AG09319 (cell line): ENCODE measurements around the genes CHDH, ACTR8 and TASOR.

- RRBS = no CpG with 5 or more reads among the region's 3 CpGs
Observed at GRCh38 chr3:53282860-53283104, 27.0 kb upstream of the TKT start.

GRCh38 chr3:53370487-53371190 lies 23.3 kb upstream of the DCP1A start:
- RRBS = no CpG with 5 or more reads among the region's 30 CpGs

GRCh38 chr3:53496129-53496299 lies 1.6 kb downstream of the CACNA1D start:
- RRBS = no CpG with 5 or more reads among the region's 5 CpGs

DNA sequence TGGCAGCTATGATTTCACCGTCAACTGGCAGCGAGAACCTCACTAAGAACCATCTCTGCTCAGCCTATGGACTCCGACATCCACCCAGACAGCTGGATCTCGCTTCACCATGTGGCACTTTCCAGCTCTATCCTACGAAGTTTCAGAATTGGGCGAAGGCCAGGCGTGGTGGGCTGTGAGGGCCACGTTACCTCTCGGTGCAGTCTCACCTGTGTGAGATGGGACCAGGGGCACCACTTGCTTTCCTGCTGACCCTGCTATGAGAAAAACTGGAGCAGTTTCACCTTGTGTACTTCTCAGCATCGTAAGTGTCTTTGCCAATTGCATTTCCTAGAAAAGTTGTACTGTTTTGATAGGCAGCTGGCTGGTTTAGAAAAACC lies 32.3 kb downstream of the CHDH start:
- RRBS = no CpG with 5 or more reads among the region's 10 CpGs

GRCh38 chr3:53818742-53819361 lies 27.4 kb downstream of the CHDH start:
- RRBS = no CpG with 5 or more reads among the region's 10 CpGs

DNA sequence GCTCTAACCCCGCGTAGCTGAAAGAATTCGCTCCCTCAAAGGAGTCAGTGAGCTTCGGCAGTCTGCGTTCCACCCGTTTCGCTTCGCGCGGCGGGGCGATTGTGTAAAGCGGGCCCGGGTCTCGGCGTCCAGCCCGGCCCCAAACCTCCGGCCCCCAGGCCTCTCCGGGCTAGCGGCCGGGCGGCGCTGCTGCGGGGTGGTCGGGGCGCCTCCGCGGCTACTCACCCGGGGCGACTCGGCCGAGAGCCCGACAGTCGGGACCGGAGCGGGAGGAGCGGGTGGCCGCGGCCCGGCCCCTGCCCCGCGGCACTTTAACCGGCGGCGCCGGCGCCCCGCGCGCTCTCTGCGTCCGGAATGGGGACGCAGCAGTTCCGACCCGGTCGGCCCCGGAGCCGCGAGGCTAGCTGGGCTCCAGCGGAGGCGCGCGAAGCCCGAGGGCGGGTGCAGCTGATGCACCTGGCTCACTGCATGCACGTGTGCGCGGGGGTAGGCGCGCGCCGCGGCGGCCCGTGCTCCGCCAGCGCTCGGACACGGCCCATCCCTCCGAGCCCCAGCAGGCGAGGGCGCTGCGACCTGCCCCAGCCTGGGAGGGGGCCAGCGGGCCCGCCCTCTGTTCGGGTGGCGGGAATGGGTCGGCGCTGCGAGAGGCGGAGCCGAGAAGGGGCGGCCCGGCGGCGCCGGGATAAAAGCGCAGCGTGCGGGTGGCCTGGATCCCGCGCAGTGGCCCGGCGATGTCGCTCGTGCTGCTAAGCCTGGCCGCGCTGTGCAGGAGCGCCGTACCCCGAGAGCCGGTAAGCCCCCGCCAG lies at the start of gene CHDH:
CHDH (minus strand) TSS at position 562 of the 806 bp plus-strand sequence.
- RRBS = 2% methylated on average over 25 of the region's 113 CpGs

- RRBS = 1% methylated on average over 13 of the region's 73 CpGs
Observed at GRCh38 chr3:53881514-53882604, at the start of gene ACTR8. Gene ACTR8, minus strand, starts transcription at chr3:53882152.

GRCh38 chr3:53884551-53884907 lies 2.6 kb upstream of the ACTR8 start:
- RRBS = no CpG with 5 or more reads among the region's 9 CpGs

DNA sequence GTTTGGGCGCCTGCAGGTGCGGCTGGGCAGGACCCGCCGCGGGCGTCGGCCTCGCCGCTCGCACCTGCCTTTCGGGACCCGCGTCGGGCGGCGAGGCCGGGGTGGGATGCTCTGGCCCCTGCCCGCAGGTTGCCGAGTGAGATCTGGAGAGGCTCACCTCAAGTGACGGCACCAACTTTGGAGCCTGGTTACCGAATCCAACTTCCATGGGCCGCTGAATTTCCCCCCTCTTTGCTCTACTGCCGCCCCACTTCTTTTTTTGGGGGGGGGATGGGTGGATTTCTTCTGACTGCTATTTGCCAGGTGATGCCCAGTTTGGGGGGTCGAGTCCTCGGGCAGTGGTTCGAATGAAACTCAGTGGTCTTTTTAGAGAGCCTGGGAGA lies 539 bp downstream of the CACNA2D3 start:
- RRBS = no CpG with 5 or more reads among the region's 26 CpGs

- RRBS = 57% methylated on average over 3 of the region's 11 CpGs
Observed at GRCh38 chr3:54600582-54601157, 327.2 kb downstream of the LRTM1 start.

DNA sequence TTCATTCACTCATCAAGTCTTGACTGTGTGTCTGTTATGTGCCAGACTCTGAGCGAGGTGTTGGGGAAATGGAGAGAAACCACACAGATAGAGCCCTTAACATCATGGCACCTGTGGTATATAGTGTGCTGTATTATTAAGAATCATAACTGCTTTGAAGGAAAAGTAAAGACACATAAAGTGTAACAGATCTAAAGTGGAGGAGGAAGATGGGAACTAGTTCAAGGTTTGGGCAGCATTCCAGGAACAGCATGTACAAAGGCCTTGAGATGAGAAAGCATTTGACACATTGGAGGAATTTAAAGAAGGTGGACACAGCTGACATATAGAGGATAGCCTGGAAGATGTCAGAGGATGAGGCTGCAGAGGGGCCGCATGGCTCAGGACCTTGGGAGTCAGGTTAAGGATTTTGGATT lies 39.0 kb downstream of the LRTM1 start:
- RRBS = no CpG with 5 or more reads among the region's 2 CpGs

DNA sequence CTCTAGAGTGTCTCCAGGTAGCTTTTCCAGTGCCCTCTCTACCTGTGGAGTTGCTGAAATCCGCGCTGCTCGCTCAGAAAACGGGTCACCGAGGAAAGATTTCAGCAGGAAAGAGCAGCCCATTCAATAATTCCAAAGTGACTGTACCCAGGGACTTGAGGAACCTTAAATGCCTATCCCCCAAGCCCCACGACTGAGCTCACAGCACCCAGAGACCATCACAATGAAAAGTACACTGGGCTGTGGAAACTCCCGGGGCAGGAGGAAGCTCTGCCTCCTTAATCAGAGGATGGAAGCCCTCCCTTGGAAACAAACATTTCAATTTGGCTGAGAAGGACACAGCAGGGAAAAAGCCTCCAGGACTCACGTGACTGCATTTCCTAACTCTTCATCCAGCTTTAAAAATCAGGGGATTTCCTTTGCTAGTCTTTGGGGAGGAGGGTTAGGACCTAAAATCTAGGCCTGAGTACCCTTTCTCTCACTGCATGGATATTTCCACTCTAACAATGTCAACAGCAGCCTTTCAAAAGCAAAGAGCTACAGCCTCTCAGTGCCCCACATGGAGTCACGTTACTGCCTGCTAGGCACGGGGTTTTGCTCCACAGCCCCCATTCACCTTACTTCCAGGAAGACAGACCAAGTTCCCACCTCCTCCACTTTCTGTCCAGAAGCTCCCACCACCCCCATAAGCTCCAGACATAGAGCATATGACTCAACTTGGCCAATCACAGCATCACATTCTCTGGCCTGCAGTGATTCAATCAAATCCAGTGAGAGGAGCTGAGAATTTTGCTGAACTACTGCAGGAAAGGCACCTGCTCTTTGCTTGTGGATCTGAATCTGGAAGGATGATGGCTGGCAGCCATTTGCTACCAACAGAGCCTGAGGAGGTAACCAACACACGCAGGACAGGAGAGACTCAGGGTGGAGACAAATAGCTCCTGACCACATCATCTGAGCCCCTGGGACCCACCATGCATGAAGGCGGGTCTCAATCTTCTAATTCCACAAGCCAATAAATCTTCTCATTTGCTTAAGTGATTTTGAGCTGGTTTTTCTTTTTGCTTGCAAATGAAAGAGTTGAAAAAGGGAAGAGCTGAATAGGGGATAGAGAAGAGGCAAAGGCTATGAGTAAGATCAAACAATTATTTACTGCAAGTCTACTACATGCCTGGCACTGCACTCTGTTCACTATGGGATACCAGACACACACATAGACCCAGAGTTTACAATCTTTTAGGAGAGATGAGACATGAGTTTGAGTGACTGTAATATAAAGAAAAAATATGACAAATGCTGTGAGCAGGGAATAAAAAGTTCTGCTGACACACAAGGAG lies 69.1 kb upstream of the WNT5A start:
- RRBS = no CpG with 5 or more reads among the region's 12 CpGs

GRCh38 chr3:56355431-56356138 lies 112.7 kb downstream of the ERC2 start:
- RRBS = no CpG with 5 or more reads among the region's 9 CpGs

DNA sequence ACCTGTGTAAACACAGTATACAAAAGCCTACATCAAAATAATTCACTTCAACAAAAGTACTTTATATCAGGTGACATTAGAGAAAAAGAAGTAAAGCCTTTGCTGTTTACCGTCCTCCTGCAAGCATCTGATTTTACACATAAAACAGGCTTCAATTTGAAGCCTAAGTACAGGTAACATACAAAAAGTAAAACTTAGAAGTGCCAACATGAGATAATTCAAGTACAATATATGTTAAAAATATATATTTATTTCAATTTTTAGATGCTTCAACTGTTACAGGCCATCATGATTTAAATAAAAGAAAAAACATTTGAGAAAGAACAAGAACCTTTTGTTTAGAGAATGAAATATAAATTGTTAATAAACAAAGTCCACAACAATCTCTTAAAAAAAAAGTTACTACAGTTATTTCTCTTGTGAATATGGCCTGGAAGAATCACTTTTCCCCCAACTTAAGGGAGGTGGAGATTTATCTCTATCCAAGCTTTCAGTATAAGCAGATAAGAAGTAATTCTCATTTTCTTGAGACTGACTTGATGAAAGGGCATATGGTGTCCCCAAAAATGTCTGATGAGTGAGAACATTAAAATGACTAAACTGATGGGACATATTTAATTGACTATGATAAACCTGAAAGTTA lies 60.3 kb downstream of the TASOR start:
- RRBS = no CpG with 5 or more reads among the region's 1 CpG

- RRBS = 3% methylated on average over 23 of the region's 90 CpGs
Observed at GRCh38 chr3:56682704-56683490, at the start of gene TASOR. Gene TASOR, minus strand, starts transcription at chr3:56683265.

GRCh38 chr3:56787781-56788229 lies 13.9 kb downstream of the ARHGEF3 start:
- RRBS = no CpG with 5 or more reads among the region's 6 CpGs

DNA sequence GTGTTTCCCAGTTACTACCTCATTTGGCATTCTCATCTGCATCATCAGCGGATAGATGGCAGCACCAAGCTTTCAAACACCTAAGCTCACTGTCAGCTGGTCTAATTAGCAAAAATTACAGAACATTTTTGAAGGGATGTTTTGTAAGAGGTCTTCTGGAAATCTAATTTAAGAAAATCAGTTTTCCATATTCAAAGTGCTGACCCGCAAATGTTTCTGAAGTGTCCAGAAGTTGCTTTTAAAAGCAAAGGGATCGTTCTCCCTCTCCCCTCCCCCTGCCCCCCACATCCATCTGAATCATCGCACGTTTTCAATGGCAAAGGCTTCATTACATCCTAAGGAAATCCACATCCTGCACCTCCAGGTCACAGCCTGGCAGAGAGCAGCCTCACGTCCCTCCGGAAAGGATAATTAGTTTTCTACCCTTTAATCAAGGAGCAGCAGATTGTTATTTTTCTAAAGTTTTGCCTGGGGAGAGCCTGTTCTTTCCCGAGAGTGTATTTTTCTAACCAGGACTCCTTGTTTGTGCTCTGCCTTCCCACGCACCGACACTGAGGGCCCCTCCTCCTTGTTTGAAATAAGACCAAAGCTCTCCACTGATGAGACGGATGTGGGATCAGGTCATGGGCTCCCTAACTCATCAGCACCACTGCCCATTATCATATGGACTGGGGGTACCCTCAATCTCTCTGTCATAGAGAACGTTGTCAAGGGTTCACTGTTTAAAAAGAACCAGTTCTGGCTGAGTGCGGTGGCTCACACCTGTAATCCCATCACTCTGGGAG lies 85.9 kb upstream of the SPATA12 start:
- RRBS = no CpG with 5 or more reads among the region's 13 CpGs

DNA sequence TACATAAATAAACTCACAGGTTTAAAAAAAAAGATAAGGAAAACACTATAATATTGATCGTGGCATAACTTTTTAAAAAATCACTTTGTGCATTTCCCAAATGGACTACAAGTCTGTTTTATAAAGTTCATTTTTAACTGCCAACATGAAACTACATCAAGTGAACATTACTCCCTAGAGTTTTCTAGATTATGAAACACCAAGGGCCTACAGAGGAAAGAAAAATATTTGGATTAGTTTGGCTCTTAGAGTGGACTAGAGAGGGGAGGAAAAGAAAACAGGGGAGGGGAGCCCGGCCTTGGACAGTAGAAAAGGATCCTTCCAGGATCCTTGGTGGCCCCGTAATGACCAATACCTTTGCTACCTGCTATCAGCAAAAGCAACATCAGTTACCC lies 75.9 kb upstream of the SPATA12 start:
- RRBS = no CpG with 5 or more reads among the region's 3 CpGs

GRCh38 chr3:57450618-57451313 lies 93.4 kb downstream of the DNAH12 start:
- RRBS = no CpG with 5 or more reads among the region's 5 CpGs

- RRBS = 2% methylated on average over 3 of the region's 45 CpGs
Observed at GRCh38 chr3:57556984-57557916, 1.2 kb downstream of the PDE12 start.